Bronchus fibroblast of lung (primary cell): ENCODE measurements around the genes LCN2, CIZ1 and DNM1.

GRCh38 chr9:127770736-127771807, 7.4 kb downstream of the SH2D3C start:
- RAMPAGE, long total RNA: no peak

GRCh38 chr9:127792269-127792865, 6.5 kb downstream of the CDK9 start:
- RAMPAGE, long total RNA: no peak

GRCh38 chr9:127792866-127793923, 7.4 kb downstream of the CDK9 start:
- RAMPAGE, long total RNA: no peak

GRCh38 chr9:127816279-127816738, 13.6 kb downstream of the FPGS start:
- RAMPAGE, long total RNA: no peak

- RAMPAGE, long total RNA: no peak
These were observed 14.3 kb downstream of the FPGS start for GRCh38 chr9:127816739-127817578.

GRCh38 chr9:127877112-127877554, 342 bp downstream of the AK1 start:
- RAMPAGE, long total RNA: no peak

DNA sequence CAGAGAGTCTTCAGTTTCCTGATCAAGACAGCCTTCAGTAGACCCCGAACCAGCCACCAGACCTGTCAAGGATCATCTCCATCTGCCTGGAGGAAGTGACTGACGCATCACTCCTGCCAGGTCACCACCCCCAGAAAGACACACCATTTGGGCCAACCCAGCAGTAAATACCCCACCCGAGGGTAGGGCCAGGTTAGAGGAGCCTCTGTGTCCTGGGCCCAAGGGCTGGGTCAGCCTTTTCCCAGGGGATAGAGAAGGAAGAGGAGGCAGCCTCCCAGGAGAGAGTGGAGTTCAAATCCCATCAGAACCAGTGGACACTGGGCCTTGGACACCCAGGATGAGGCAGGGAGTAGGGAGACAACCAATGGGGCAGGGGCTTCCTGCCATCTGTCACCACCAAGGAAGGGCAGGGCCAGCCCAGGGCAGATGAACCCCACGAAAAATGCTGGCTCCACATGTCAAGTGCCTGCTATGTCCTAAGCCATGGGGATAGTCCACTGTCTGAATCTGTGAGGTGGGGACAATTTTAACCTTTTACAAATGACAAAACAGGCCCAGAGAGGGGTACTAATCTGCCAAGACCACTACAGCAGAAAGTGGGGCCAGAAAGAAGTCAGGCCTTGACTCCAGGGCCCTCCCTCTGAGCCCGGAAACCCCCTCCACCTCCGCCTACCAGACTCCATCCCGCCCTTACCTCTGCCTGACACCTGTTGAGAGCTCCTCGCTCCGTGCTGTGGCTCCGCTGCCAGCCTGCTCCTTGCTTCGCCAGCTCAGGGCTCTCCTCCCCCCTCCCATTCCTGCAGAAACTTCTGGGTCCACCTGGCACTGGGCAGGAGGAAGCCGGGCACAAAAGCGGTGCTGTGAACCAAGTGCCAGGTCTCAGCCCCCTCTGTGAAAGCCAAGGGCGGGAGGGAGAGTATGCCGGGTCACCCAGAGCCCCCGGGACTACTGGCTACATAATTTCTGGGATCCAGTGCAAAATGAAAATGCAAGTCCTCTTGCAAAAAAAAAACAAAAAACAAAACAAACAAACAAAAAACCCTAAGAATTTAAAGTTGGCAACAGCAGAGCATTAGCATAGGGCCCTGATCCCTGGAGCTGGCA, 6.2 kb upstream of the ST6GALNAC6 start:
- RAMPAGE, long total RNA: no peak

- RAMPAGE, long total RNA: no peak
These were observed 3.0 kb downstream of the EEIG1 start for GRCh38 chr9:127977450-127978613.

GRCh38 chr9:128097882-128098165, 29.7 kb downstream of the PTGES2 start:
- RAMPAGE, long total RNA: no peak

DNA sequence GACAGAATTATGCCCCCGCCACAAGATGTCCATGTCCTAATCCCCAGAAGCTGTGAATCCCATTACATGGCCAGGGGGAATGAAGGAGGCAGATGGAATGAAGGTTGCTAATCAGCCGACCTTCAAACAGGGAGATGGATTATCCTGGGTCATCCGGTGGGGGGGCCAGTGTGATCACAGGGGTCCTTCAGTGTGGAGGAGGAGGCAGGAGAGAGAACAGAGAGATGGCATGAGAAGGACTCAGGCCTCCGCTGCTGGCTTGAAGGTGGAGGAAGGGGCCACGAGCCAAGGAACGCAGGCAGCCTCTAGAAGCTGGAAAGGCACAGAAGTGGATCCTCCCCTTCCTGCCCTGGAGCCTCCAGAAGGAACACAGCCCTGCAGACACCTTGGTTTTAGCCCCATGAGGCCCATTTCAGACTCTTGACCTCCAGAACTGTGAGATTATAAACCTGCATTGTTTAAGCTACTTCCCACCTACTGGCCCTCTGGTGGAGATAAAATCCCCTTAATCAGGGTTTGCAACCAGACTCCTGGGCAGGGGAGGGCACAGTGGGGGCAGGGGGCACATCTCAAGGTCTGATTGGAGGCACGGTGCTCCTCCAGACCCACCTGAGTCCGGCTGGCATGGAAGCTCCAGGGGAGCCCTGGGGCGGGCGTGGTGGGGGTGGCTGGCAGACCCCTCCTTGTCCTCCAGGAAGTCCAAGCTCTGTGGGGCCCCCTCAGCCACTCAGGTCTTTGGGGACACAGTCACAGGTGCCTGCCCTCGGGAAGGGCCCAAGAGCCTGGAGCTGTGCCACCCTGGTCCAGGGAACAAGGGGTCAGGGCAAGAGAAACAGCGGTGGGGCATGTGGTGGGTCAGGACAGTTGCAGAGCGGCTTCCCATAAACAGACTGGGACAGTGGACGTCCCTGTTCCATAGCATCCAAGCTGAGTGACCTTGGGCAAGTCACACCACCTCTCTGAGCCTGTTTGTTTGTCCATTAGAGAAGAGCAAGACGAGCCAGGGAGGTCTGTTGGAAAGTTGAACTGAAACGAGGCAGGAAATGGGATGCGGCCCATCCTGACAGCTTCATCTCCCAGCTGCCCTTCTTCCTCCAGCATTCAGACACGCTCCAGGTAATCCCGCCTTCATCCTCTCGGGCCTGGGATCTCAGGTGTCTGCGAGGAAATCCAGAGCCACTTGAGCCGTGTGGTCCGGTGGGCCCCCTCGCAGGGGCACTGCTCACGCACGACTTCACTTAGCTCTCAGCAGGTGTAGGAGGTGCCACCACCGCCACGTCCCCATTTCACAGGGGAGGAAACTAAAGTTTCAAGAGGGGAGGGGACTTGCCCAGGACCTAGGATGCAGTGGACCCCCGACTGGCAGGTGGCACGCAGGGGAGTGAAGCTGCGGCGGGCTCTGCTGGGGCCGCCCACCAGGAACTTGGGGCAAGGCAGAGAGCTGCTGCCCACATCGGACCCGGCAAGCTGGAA, 13.5 kb downstream of the PTGES2 start:
- RAMPAGE, long total RNA: no peak

- RAMPAGE, long total RNA: no peak
These were observed 3.7 kb upstream of the LCN2 start for GRCh38 chr9:128145370-128146196.

GRCh38 chr9:128148922-128149996, at the start of gene LCN2:
Gene LCN2 (plus strand): TSS chr9:128149453.
- RAMPAGE, long total RNA: no peak

DNA sequence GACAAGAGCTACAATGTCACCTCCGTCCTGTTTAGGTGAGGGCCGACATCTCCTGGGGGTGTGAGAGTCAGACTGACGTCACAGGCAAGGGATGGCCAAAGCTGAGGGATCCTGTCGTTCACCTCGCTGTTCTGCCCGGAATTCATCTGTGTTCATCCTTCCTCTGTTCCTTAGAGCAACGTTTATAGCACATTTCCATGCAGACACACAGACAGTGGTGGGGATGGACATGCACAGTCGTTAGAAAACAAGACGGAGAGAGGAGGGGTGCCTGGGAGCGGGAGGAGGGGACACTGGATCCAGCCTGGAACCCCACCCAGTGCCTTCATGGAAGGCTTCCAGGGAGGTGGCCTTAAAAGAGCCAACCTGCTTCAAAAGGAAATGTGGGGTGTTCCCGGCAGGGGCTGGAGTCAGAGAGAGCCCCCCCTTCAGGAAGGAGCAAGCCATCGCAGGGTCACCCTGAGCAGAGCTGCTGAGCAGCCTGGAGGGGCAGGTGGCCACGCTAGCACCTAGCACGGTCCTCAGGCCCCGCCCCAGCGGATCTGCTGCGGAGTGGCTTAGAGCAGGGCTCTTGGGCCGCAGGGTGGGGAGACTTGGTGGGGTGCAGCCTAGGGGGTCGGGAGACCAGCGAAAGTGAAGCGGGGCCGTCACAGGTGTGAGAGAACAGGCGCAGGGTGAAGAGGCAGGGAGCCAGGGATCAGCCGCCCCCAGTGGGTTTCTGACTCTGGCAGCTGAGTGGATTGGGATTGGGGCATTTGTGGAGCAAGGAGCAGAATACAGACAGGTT, 1.3 kb downstream of the LCN2 start:
- RAMPAGE, long total RNA: no peak

GRCh38 chr9:128161838-128162864, 2.1 kb downstream of the BBLN start:
- RAMPAGE, long total RNA: no peak

DNA sequence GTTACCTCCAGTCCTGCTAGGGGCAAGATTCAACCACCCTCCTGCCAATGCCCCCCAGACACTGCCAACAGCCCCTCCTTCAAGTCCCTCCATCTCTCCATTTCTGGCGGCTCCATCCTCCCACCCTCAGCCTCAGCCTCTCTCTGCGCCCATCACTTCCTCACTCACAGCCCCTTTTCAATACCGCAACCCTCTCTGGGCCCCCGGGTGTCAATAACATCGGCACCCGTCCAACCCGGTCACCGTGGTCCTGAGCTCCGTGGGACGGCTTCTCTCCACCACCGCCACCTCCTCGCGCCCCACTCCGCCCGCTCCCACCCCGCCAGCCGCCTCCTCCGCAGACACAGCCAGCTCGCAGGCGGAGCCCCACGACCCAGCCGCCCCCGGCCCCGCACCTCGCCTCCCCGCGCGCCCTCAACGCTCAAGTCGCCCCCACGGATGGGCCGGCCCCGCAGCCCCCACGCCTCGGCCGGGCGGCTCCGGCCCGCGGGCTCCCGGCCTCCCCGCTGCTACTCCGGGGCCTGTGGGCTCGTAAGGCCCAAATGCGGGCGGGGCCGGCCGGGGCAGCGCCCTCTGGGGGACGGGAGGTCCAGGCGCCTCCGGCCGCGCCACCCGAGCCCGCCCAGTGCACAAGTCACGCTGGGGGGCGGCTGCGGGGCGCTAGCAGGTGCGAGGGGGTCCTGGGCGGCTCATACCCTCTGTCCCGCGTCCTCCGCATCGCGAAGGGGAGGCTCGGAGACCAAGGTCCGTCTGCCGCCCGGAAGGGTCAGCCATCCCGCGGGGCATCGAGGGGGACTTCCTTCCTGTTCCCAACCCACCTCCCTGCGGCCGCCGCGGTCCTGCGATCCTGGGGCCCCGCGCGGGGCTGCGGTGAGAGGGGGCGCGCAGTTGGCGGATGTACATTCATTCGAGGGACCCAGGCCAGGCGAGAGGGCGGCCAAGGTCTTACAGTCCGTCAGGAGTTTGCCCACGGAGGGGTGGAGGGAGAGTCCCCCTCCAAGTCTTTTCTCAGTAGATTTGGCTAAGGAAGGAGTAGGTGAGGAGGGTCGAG, at the start of gene CIZ1:
Gene CIZ1 (minus strand): TSS at position 536 of the 1,051 bp plus-strand sequence.
- RAMPAGE, long total RNA: start-site peak on the minus strand centred at position 499 of the sequence, 36 bp wide, 22 and 17 reads in 2 replicates

GRCh38 chr9:128202842-128204068, at the start of gene DNM1:
Gene DNM1 (plus strand): TSS chr9:128203379.
- RAMPAGE, long total RNA: no peak

DNA sequence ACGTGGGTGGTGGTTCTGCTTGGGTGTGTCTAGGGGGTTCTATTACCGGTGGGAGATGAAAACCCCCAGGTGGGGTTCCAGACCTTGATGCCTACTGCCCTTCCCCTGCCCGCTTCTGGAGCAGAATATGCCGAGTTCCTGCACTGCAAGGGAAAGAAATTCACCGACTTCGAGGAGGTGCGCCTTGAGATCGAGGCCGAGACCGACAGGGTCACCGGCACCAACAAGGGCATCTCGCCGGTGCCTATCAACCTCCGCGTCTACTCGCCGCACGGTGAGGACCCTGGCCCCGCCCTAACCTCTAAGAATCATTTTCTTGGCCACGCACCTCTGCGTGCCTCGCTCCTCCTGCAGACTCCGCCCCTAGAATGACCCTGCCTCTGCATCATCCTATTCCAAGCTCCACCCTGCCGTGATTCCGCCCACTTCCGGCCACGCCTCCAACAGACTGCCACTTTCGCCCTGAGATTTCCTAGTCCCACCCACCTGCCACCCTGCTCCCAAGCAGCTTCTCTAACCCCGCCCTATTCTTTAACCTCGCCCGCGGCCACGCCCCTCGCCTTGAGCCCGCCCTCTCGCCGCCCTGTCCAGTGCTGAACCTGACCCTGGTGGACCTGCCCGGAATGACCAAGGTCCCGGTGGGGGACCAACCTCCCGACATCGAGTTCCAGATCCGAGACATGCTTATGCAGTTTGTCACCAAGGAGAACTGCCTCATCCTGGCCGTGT, 15.4 kb downstream of the DNM1 start:
- RAMPAGE, long total RNA: no peak

DNA sequence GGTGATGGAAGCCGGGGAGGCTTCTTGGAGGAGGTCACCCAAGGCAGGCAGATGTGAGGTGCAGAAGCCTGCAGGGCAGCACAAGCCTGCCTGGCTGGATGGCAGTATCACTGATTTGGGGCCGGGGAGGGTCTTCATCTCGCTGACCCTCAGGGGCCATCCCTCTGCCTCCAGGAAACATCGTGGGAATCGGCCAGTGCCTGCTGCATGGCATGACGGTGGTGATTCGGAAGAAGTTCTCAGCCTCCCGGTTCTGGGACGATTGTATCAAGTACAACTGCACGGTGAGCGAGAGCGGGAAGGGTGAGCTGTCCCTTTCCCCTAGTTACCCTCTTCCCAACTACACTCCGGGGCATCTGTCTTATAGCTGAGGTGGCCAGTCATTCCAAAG, 12.1 kb downstream of the SLC27A4 start:
- RAMPAGE, long total RNA: no peak

- RAMPAGE, long total RNA: no peak
These were observed 22.2 kb downstream of the URM1 start for GRCh38 chr9:128393008-128394148.

GRCh38 chr9:128584153-128584844, 31.9 kb downstream of the SPTAN1 start:
- RAMPAGE, long total RNA: no peak